Bronchus (tissue), 1 donor: ENCODE data around the gene NARS1.

GRCh38 chr18:50614711-50615500, 55.0 kb downstream of the MAPK4 start:
- PRO-cap: no peak

GRCh38 chr18:50654629-50655015, 94.7 kb downstream of the MAPK4 start:
- PRO-cap: no peak

DNA sequence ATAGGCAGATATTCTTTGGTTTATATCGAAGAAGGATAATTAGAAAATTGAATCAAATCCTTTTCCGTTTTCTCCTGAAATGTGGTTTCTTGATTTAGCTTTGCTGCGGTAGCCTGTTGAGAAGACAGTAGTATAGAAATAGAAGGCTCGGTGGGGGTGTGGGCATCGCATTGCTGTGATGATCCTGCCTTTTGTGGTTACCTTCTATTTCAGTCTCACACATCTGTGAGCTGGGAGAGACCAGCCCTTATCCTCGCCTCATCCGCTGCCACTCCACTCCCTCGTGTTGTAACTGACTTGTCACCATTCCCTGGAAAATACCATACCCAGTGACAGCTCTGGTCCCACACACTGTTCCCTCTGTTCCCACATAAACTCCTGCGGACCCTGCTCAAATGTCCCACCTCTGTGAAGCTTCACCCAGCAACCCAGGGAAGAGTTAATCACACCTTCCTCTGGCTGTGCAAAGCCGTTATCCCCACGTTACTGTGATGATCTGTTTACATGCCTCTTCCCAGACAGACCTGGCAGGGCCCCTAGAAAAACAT, 114.4 kb downstream of the MAPK4 start:
- PRO-cap: no peak

- PRO-cap: no peak
These were observed 65.6 kb downstream of the MEX3C start for GRCh38 chr18:51131871-51132337.

- PRO-cap: no peak
These were observed 18.7 kb downstream of the MEX3C start for GRCh38 chr18:51178679-51179364.

DNA sequence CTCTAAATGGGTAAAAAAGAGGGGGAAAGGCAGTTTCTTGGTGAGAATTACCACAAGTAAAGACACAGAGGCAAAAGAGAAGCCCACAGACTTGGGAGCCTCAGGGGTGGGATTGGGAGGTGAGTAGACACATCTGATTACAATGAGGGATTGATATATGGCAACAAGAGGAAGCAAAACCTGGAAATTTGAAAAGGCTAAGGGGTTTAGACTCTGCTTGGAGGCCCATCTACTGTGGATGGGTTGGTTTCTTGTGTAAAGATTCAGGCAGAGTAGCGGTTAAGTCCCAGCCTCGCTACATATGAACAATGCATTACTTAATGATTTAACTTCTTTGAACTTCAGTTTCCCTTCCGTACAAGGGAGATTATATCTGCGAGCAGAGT, 13.9 kb upstream of the MEX3C start:
- PRO-cap: no peak

DNA sequence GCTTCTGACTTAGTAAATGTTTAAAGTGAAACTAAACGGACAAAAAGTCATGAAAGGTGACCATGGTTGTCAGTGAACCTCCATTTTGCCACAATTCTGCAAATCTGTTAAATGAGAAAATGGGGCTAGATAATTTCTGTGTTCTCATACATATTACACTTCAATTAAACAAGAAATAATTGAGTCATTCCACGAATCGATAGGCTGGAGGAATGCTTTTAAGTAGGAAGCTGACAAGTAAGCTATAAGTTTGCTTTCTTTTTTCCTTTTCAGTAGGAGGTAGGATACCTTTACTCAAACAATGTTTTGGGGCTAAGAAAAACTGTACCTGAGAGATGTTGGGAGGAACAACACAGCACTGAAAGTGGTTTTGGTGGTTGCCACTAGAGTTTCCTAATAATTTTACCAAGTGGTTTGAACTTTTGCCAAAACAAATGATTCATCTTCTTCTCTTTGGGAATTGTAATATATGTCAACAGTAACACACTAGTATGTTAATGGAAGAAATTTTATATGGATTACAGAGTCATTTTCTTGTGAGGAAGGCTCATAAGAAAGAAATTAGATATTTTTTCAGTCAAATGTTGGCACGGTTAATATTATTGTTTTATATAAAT, 17.2 kb downstream of the DYNAP start:
- PRO-cap: no peak

GRCh38 chr18:54717562-54718116, 110.6 kb upstream of the RAB27B start:
- PRO-cap: no peak

- PRO-cap: no peak
These were observed 45.6 kb downstream of the RAB27B start for GRCh38 chr18:54873917-54874320.

DNA sequence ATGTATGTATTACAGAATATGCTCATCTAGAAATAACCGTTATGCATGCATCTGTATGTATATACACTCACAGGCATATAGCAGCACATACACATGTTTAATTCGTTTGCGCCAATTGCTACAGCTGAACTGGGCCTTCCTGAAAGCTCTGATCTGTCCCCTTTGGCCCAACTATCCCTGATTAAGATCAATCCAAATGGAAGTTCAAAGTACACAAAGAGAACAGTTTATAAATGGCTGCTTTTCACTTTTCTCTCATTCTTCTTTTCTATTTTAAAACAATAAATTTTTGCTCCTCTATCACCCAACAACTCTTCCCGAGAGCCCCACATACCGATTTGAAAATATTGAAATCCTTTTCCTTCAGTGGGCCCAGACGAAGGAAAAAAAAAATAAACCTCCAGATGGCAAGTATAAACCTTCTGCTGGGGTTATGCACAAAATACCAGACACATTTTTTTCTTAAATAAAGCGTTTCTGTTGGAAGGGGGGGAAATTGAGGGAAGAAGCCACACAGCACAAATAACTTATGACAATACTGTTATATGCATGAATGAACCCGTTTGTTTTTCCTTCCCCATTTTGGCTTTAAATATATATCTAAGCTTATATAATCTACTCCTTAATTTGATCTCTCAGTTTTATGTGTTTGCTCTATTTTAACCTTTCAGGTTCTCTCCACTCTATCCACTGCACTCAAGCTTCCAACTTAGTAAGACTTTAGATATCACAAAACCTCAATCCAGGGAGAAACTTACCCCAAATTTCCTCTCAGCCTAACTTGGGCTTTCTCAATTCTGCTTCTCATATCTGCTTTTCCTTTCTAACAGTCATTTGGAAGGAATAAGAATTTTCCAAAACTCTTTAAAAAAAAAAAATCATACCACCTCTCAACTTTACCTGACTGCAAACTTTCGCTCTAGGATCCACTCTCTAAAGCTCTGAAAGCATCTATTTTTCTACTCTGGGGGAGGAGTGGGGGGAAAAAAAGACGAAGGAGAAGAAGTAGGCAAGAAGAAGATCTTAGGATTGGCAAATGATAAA, 267.2 kb downstream of the TCF4 start:
- PRO-cap: no peak

- PRO-cap: no peak
These were observed 167.2 kb downstream of the TCF4 start for GRCh38 chr18:55420875-55421187.

DNA sequence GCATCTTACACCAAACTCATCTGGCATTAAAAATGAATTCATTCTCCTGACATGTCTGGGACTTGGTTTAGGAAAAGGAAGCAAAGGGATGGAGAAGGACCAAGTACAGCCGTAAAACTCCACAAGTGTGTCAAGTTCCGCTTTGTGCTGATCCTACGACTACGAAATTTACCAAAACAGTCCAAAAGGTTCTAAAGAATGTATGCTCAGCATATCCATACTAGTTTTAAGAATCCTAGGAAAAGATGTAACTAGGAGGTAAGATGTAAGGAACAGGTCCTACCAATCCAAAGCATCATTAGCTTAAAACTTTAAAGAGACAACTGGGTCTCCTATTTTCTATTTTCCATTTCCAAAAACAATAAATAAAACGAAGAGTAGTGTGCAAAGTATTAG, 1.7 kb downstream of the TCF4 start:
- PRO-cap: no peak

DNA sequence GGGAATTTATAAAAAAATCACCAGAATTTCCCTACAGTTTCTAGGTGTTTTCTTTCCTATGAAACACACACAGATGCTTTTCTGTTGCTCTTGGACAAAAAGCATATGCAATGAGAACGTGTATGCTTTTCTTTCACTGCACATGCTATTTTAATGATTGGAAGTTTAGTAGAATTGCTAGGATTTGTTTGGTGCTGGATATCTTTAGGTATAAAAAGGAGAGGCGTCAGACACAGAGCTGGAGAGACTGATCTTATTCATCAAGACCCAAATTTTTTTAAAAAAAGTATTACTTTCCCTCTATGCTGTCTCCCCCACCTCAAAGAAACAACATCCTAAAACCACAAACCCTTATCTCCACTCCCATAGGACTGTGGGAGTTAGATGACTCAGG, 144.0 kb upstream of the TCF4 start:
- PRO-cap: no peak

- PRO-cap: no peak
These were observed 1.2 kb downstream of the TXNL1 start for GRCh38 chr18:56637135-56637579.

DNA sequence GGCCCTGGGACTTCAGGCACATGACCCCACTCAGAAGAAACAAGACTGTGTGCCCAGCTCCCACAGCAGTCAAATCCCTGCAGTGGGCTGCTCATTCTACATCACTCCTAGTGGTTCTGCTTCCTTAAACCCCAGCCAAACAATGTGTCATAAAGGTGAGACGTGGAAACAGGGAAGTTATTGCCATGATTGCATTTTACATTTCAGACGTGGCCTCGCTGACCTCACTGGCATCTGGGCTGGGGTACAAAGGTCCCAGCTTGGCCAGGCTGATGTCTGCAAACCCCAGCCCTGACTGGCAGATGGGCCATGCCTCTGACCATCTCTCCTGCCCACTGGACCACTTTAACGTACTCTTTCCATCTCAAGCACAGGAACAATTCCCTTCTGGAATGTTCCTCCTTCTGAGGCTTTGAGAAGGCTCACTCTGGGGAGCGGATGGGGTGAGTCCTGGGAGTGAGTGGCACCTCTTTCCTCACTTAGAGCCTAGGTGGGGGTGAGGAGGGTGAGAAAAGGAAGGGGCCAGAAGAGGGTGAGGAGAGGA, 96.2 kb upstream of the BOD1L2 start:
- PRO-cap: no peak

- PRO-cap: no peak
These were observed 3.8 kb downstream of the BOD1L2 start for GRCh38 chr18:57150731-57151110.

DNA sequence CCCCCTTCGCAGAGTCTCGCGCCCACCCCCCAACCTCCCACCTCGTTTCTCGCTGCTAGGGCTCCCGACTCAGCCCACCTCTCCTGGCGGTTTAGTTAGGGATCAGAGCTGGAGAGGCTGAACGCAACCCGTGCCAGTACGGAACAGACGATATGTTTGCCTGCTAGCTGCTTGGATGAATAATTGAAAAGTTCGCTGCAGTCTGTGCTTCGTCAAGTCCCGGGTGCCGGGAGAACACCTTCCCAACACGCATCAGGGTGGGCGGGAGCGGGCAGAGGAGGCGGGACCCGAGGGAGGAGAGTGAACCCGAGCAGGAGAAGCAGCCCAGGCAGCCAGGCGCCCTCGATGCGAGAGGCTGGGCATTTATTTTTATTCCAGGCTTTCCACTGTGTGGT, 5.6 kb downstream of the ONECUT2 start:
- PRO-cap: no peak

- PRO-cap: bidirectional peak, plus-strand start at chr18:57621964, minus-strand start at chr18:57621748
These were observed at the start of gene NARS1 for GRCh38 chr18:57621097-57622063. NARS1 (minus strand) TSS chr18:57621836.

GRCh38 chr18:57693780-57694787, 72.4 kb upstream of the NARS1 start:
- PRO-cap: no peak

GRCh38 chr18:57734919-57735664, 68.0 kb downstream of the ATP8B1 start:
- PRO-cap: no peak